ENCODE measurements around the gene SPTLC3.

DNA sequence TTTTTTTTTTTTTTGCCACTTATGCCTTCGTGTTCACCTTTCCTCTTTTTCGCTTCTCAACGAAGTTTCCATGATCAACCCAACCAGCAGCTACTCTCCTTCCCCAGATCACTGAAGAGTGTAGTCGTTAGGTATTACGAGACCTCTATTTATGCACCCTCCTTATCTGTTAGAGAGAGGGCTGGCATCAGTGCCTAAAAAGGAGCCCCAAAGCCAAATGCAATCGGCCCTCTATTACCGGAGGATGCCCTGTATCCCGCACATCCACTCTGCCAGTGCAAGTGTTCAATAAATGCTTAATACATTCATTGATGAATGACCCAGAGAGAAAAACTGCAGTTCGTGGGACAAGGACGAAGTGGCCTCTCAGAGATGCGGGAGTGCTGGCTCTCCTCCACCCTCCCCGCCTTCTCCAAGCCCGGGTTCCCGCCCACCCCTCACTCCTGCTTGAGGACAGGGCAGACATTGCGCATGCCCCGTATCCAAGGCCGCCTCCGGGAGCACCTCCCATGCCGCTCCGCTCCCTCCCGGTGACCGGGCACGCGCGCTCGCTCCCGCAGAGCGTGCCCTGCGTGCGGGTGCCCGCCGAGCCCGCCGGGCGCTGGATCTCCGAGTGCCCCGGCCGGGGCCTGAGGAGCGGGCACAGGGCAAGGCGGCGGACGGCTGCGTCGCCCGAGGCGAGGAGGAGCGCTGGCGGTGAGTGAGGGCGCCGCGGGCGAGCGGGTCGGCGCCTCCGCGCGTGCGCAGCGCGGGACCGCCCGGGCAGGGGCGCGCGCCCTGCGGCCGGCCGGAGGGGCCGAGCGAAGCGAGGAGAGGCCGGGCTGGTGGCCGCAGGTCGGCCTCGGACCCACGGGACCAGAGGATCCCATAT, 27.2 kb upstream of the BTBD3 start:
CAGE:
- cytosol, long polyA minus RNA: start-site peak on the plus strand centred at position 567 of the sequence, 17 bp wide, 25 reads
- cytosol, long polyA plus RNA: no peak
- long polyA plus RNA: start-site peak on the plus strand centred at position 601 of the sequence, 67 bp wide, 243 and 602 reads in 2 replicates
- nucleus, long polyA minus RNA: no peak
- nucleus, long polyA plus RNA: start-site peak on the plus strand centred at position 598 of the sequence, 78 bp wide, 85 and 268 reads in 2 replicates

CAGE:
- cytosol, long polyA minus RNA: no peak
- cytosol, long polyA plus RNA: no peak
- long polyA plus RNA: no peak
- nucleus, long polyA minus RNA: no peak
- nucleus, long polyA plus RNA: no peak
Observed at GRCh38 chr20:12286272-12286551, 368.5 kb downstream of the BTBD3 start.

GRCh38 chr20:13008764-13009612, at the start of gene SPTLC3:
Gene SPTLC3 (plus strand): TSS chr20:13008972.
CAGE:
- cytosol, long polyA minus RNA: start-site peak on the plus strand at chr20:13008971-13008979, 21 reads; start-site peak on the plus strand at chr20:13009207-13009213, 33 reads
- cytosol, long polyA plus RNA: no peak
- long polyA plus RNA: no peak
- nucleus, long polyA minus RNA: start-site peak on the plus strand at chr20:13008933-13008979, 115 reads; start-site peak on the plus strand at chr20:13009230-13009257, 18 reads
- nucleus, long polyA plus RNA: no peak

CAGE:
- cytosol, long polyA minus RNA: no peak
- cytosol, long polyA plus RNA: no peak
- long polyA plus RNA: no peak
- nucleus, long polyA minus RNA: no peak
- nucleus, long polyA plus RNA: no peak
Observed at GRCh38 chr20:13791581-13792634, 7.1 kb downstream of the NDUFAF5 start.

DNA sequence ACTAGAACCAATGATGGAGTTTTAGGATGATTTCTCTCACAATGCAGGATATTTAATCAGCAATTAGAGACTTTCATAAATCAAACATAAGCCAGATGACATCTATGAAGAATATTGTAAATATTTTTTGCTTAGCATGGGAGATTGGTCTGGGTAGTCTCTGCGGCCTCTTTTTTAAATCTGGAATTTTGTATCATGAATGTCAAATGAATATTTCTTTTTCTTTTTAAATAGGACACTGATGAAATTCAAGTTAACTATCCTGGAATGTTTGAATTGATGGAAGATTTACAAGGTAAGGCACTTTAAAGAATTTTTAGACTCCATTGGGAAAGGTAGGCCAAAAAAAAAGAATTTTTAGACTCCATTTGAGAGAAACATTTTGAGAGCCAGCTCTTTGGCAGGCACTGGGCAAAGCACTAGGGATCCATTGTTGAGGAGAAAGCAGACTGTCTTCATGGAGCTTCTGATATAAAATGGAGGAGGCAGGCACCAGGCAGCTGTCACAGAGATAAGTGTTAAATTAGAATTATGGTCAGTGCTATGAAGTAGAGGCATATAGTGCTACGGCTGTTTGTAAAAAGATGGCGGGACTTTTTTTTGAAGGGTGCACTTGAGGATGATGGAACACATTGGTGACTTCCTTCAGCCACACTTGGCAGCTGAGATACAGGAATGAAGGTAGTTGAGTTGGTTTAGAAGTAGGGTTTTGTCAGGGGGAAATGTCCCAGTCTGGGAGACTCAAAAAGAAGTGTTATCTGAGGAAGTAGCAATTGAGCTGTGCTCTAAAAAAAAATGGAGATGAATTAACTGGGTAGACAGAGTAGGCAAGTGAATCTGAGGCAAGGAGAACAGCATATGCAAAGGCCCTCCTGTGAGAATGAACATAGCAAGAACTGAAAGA, 24.0 kb downstream of the NDUFAF5 start:
CAGE:
- cytosol, long polyA minus RNA: no peak
- cytosol, long polyA plus RNA: no peak
- long polyA plus RNA: no peak
- nucleus, long polyA minus RNA: no peak
- nucleus, long polyA plus RNA: no peak

GRCh38 chr20:14226162-14226688, 111.2 kb downstream of the FLRT3 start:
CAGE:
- cytosol, long polyA minus RNA: no peak
- cytosol, long polyA plus RNA: no peak
- long polyA plus RNA: no peak
- nucleus, long polyA minus RNA: no peak
- nucleus, long polyA plus RNA: no peak

GRCh38 chr20:14334316-14334960, 3.0 kb downstream of the FLRT3 start:
CAGE:
- cytosol, long polyA minus RNA: no peak
- cytosol, long polyA plus RNA: no peak
- long polyA plus RNA: no peak
- nucleus, long polyA minus RNA: no peak
- nucleus, long polyA plus RNA: no peak

CAGE:
- cytosol, long polyA minus RNA: no peak
- cytosol, long polyA plus RNA: no peak
- long polyA plus RNA: no peak
- nucleus, long polyA minus RNA: no peak
- nucleus, long polyA plus RNA: no peak
Observed at GRCh38 chr20:14387477-14387831, 50.0 kb upstream of the FLRT3 start.

DNA sequence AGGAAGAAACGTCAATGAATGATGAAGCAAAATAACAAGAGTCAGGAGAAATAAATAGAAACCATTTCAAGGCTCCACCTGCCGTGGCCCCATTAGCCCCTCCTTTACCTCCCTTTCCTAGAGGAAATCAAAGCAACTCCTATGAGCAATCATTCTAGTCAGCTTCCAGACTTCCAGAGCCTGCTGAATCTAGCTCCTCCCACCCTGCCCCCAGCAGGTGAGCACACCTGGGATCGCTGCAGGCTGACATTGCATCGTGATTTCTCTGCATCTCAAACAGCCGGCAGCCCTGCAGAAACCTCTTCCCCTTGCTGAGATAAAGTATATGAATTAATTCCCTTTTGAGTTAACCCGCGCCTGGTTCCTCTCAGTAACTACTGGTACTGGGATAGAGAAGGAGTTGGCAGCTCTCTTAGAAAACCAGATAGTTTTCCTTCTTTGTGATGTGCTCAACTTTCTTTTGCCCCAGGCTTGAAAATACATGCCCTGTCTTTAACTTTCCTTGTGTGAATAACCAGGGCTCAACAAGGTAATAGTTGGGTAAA, 582.4 kb upstream of the FLRT3 start:
CAGE:
- cytosol, long polyA minus RNA: no peak
- cytosol, long polyA plus RNA: no peak
- long polyA plus RNA: no peak
- nucleus, long polyA minus RNA: no peak
- nucleus, long polyA plus RNA: no peak

DNA sequence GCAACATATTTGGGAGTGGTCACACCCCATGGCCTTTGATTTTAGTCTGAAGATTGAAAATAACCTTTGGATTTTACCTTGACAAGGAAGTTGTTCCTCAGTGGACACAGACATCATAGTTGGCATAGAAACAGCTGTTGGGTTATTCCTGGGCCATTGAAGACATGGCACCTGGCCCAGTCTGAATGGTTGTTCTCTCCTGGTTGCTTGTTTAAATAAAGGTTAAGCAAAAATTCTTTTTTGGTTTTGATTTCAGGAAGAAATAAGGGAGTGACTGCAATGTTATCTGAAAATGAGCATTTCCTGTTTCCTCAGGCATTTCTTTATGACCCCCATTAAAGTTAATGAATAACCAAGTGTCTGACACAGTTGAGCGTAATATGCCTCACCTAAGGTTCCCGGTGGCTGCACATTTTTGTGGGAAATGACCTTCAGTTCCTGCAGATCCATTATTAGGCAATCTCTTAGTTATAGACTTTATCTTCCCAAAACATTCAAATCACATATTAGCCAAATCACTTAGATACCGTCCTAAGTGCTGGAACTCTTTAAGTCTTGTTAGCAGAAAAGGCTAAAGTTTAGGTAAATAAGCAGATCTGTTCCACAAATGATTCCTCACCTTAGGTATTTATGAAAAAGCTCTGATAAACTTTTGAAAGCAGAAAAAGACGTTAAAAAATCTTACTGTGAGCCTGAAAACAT, 648.7 kb upstream of the FLRT3 start:
CAGE:
- cytosol, long polyA minus RNA: no peak
- cytosol, long polyA plus RNA: no peak
- long polyA plus RNA: no peak
- nucleus, long polyA minus RNA: no peak
- nucleus, long polyA plus RNA: no peak

DNA sequence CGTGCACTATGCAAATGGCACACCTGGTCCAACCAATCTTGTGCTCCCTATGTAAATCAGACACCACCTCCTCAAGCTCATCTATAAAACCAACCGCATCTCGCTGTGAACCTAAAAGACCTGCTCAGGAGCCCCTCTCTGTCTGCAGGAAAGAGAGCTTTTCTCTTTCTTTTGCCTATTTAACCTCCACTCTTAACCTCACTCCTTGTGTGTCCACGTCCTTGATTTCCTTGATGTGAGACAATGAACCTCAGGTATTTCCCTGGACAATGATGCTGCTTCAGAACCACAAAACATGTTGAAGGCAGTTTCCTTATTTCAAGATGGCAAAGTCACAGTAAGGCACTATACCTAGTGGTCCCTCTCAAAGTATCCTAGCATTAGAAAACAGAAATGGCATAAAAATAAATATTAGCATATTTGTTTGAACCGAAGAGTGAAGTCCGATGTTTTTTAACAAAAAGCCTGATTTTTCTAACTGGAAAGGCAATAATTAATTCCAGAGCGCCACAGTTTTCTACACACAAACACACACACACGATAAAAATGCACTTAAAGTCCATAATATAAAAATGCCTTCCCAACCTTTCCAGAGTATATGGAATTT, 110.1 kb downstream of the KIF16B start:
CAGE:
- cytosol, long polyA minus RNA: no peak
- cytosol, long polyA plus RNA: no peak
- long polyA plus RNA: no peak
- nucleus, long polyA minus RNA: no peak
- nucleus, long polyA plus RNA: no peak

CAGE:
- cytosol, long polyA minus RNA: no peak
- cytosol, long polyA plus RNA: no peak
- long polyA plus RNA: no peak
- nucleus, long polyA minus RNA: no peak
- nucleus, long polyA plus RNA: no peak
Observed at GRCh38 chr20:17006497-17006958, 220.3 kb upstream of the PCSK2 start.

CAGE:
- cytosol, long polyA minus RNA: no peak
- cytosol, long polyA plus RNA: no peak
- long polyA plus RNA: no peak
- nucleus, long polyA minus RNA: no peak
- nucleus, long polyA plus RNA: no peak
Observed at GRCh38 chr20:17504583-17505803, 26.2 kb downstream of the BFSP1 start.

DNA sequence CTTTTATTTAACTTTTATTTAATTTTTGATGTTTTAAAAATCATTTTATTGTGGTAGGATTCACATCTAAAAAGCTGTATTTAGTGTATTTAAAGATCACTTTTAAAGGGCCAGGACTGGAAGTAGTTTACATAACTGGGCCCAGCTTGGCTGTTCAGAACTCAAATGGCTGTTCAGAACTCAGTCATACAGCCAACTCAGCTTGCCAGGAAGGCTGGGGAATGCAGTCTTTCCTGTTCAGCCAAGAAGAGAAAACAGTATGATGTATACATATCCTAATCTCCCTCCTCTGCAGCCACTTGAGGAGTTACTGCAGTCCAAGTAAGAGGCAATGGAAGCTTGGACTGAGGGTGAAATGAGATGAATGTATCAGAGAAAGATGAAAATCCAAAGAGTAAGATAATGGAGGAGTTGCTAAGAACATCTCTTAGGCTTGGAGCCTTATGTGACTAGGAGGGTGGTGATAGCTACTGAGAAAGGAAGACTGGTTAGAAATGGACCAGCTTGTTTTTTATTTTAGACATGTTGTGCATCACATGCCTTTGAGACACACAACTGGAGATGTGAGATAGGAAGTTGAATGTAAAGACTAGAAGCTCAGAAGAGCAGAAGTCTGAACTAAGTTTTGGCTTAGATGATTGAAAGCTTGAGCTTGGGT, 24.7 kb downstream of the DSTN start:
CAGE:
- cytosol, long polyA minus RNA: no peak
- cytosol, long polyA plus RNA: no peak
- long polyA plus RNA: no peak
- nucleus, long polyA minus RNA: no peak
- nucleus, long polyA plus RNA: no peak

DNA sequence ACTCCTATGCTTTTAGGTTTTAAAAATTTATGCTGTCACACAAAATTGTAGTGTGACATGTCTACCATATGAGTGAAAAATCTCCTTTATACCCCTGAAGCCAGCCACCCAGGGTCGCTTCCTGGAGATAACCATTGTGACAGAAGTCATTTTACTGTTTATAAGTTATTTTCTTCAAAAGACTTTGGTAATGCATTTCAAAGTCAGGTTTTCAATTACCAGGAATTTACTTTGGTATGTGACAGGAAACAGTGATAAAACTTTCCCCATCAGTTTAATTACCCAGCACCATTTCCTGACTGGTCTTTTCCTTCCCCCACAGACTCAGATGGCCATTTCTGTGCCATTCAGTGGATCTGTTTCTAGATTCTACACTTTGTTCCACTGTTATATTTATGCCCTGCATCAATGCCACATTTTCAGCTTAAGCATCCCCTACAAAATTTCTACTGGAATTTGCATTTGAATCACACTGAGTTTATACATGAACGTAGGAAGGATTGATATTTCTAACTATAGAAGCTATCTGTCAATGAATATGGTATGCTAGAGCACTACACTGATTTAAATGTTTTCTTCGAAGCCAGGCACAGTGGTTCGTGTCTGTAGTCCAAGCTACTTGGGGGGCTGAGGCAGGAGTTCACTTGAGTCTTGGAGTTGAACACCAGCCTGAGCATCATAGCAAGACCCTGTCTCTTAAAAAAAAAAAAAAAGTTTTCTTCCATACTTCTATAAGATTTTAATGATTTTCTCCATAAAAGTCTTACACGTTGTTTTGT, 16.2 kb downstream of the RRBP1 start:
CAGE:
- cytosol, long polyA minus RNA: no peak
- cytosol, long polyA plus RNA: no peak
- long polyA plus RNA: no peak
- nucleus, long polyA minus RNA: no peak
- nucleus, long polyA plus RNA: no peak

CAGE:
- cytosol, long polyA minus RNA: no peak
- cytosol, long polyA plus RNA: no peak
- long polyA plus RNA: no peak
- nucleus, long polyA minus RNA: no peak
- nucleus, long polyA plus RNA: no peak
Observed at GRCh38 chr20:17680877-17681397, 1.1 kb downstream of the RRBP1 start.

GRCh38 chr20:17806541-17807520, 107.1 kb downstream of the BANF2 start:
CAGE:
- cytosol, long polyA minus RNA: no peak
- cytosol, long polyA plus RNA: no peak
- long polyA plus RNA: no peak
- nucleus, long polyA minus RNA: no peak
- nucleus, long polyA plus RNA: no peak

CAGE:
- cytosol, long polyA minus RNA: no peak
- cytosol, long polyA plus RNA: no peak
- long polyA plus RNA: no peak
- nucleus, long polyA minus RNA: no peak
- nucleus, long polyA plus RNA: no peak
Observed at GRCh38 chr20:17849360-17850503, 118.9 kb downstream of the SNX5 start.

DNA sequence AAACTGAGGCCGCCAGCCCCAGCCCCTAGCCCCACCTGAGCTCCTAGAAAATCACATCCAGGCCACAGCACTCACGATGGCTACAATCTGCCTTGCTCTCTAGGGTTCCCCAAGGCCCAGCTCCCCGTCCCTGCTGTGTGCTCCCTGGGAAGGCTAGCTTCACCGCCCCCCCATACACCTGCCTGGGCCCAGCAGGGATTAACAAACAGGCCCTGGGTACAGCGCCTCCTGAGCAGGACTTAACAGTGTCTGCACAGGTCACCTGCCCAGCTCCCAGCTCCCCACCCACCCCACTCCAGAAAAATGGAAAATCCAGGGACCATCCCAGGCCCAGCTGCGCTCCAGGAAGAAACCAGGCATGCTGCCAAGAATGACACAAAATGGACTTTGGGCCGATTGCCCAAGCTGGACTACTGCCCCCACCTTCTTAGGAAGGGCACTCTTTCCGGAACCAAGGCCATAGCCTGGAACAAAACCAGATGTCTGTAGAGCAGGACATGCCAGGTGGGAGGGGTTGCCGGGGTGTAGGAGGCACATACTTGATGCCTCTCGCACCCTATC, 105.0 kb downstream of the SNX5 start:
CAGE:
- cytosol, long polyA minus RNA: no peak
- cytosol, long polyA plus RNA: no peak
- long polyA plus RNA: no peak
- nucleus, long polyA minus RNA: no peak
- nucleus, long polyA plus RNA: no peak

CAGE:
- cytosol, long polyA minus RNA: no peak
- cytosol, long polyA plus RNA: no peak
- long polyA plus RNA: no peak
- nucleus, long polyA minus RNA: no peak
- nucleus, long polyA plus RNA: no peak
Observed at GRCh38 chr20:17869463-17869850, 99.1 kb downstream of the SNX5 start.

Data from keratinocyte (primary cell).